ENCODE results near the gene PAPOLB.

- PRO-cap = no peak
These were observed 675.3 kb upstream of the FOXK1 start for GRCh38 chr7:4006665-4007290.

- PRO-cap = no peak
These were observed 548.0 kb upstream of the FOXK1 start for GRCh38 chr7:4134016-4134498.

DNA sequence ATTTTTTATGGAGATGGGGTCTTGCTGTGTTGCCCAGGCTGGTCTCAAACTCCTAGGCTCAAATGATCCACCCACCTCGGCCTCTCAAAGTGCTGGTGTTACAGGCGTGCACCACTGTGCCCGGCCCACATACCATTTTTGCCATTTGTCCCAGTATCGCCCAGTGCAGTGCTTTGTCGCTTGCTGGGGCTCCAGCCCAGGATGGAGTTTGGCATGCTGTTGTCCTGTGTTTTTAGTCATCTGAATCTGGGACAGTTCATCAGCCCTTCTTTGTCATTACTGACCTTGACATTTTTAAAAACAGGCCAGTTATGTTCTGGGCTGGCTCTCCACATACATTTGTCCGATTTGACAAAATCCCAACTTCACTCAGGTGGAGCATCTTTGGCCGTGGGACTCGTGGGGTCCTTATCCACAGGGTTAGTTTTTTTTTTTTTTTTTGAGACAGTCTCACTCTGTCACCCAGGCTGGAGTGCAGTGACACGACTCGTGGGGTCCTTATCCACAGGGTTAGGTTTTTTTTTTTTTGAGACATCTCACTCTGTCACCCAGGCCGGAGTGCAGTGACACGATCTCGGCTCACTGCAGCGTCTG is 16.9 kb downstream of the FOXK1 start:
- PRO-cap = no peak

- PRO-cap = no peak
These were observed 29.2 kb downstream of the FOXK1 start for GRCh38 chr7:4711210-4711706.

- PRO-cap = no peak
These were observed 30.6 kb downstream of the FOXK1 start for GRCh38 chr7:4712633-4713127.

GRCh38 chr7:4726038-4726457 is 44.0 kb downstream of the FOXK1 start:
- PRO-cap = no peak

DNA sequence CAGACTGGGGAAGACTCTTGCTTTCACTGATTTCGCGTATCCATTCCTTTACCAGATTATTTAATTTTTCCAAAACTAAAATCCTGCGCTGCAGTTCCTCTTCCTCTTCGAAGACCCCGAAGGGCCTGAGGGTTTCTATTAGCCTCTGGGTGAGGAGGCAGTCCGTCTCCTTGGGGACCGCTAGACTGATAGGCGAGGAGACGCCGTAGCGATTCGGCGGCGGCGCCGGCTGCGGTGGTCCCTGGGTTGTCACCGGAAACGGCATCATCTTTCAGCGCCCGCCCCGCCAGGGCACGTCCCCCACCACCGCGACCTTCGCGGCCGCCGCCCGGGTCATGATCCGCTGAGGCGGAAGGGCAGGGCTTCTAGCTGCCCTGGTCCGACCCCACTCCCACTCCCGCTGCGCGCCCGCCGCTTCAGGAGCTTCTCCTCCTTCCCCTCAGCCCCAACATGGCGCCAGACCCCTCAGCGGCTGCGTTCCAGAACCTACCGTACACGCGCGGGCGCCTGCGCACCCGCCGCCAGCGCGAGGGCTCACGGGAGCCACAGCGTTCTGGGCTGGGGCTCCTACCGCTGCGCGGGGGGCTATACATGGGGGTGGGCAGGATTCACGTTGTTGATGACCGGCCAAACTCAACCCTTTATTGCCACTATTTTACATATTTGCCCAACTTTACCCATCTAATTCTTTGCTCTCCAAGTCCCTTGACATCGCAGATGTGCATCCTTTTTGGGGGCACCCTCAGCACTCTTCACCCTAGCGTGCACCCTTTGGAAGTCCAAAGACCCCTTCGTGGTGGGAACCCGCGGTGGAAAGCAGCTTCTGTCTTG is at the start of gene PAPOLB:
PAPOLB (minus strand) TSS at position 488 of the 831 bp plus-strand sequence.
- PRO-cap = bidirectional peak, plus-strand start at position 306 of the sequence, minus-strand start at position 127 of the sequence

GRCh38 chr7:4882045-4882814 is 1.3 kb downstream of the RADIL start:
- PRO-cap = bidirectional peak, plus-strand start at chr7:4882322, minus-strand start at chr7:4882214; bidirectional peak, plus-strand start at chr7:4882413, minus-strand start at chr7:4882375

- PRO-cap = no peak
These were observed 22.9 kb downstream of the RBAK start for GRCh38 chr7:5068057-5069514.

DNA sequence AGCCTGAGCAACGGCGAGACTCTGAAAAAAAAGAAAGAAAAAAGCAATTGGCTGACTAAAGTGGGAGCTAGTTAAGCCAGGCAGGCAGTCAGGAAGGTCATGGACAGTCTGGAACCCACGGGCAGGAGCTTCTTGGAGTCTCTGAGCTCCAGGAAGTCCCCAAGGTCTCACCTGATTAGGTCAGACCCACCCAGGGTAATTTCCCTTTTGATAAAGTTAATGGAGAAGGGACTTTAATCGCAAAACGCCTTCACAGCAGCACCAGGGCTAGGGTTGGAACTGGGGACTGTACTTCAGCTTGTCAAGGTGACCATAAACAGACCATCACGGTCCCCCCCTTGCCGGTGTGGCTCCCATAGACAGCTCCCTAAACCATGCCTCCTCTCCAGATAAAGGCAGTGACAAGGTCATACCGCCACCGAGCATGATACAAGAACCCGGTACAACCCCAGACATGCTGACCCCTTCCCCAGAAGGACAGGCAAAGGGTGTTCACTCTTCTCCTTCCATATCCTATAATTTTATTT is 6.7 kb downstream of the SLC29A4 start:
- PRO-cap = no peak

DNA sequence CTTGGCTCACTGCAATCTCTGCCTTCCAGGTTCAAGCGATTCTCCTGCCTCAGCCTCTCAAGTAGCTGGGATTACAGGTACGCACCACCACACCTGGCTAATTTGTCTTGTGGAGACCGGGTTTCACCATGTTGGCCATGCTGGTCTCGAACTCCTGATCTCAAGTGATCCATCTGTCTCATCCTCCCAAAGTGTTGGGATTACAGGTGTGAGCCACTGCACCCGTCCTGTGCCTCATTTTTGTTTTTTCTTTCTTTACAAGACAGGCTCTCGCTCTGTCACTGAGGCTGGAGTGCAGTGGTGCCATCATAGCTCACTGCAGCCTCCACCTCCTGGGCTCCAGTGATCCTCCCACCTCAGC is 21.8 kb downstream of the SLC29A4 start:
- PRO-cap = no peak

- PRO-cap = no peak
These were observed 61.0 kb downstream of the TNRC18 start for GRCh38 chr7:5362662-5363085.

DNA sequence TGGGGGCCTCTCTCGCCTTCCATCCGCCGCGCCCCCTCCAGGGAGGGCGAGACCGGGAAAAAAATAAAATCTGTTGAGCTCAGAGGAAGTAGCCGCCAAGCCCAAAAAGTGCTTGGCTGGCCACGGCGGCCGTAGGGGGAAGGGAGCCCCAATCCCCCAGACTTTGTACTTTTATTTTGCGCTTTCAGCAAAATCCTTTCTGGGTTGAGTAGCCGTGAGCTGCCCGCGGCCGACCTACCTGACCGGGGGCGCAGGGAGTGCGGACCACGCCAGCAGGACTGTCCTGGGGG is 1.3 kb upstream of the TNRC18 start:
- PRO-cap = bidirectional peak, plus-strand start at position 237 of the sequence, minus-strand start outside the sequence

DNA sequence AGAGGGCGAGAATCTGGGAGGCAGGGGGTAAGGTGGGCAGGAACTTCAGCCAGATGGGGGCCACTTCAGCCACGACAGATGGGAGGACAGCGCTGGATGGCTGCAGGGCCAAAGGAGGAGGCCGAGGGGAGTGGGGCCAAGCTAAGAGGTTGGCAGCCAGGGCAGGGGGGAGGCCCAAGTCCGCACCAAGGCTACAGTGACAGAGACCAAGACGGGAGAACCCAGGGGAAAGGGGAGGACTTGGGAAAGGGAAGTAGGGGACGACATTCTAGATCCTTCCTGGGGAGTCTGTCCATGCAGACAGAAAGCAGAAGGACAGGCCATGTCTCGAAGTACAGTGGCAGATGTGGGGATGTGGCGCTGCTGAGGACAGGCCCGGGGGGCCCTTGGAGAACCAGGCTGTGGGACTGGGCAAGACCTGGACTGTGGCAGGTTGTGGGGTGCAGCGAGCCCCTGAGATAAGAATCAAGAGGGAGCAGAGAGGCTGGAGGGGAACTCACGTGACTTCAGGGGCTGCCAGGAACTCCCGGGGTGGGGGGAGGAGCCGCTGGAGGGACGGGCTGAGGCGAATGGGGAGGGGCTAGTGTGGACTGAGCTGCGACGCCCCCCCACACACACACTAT is 21.6 kb downstream of the FBXL18 start:
- PRO-cap = no peak

DNA sequence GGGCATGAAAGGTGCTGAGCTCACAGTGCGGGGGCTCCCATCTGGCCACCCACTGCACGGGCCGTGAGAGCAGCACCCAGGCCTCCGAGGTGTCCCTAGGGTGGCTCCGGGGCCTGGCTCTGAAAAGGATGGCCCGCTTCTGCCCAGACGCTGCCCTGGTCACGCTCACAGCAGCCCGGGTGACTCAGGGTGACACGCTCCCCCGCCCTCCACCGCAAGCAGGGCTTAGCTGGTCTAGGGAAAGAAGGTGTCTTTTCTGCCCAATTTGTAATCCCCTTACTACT is 18.5 kb downstream of the FBXL18 start:
- PRO-cap = no peak

DNA sequence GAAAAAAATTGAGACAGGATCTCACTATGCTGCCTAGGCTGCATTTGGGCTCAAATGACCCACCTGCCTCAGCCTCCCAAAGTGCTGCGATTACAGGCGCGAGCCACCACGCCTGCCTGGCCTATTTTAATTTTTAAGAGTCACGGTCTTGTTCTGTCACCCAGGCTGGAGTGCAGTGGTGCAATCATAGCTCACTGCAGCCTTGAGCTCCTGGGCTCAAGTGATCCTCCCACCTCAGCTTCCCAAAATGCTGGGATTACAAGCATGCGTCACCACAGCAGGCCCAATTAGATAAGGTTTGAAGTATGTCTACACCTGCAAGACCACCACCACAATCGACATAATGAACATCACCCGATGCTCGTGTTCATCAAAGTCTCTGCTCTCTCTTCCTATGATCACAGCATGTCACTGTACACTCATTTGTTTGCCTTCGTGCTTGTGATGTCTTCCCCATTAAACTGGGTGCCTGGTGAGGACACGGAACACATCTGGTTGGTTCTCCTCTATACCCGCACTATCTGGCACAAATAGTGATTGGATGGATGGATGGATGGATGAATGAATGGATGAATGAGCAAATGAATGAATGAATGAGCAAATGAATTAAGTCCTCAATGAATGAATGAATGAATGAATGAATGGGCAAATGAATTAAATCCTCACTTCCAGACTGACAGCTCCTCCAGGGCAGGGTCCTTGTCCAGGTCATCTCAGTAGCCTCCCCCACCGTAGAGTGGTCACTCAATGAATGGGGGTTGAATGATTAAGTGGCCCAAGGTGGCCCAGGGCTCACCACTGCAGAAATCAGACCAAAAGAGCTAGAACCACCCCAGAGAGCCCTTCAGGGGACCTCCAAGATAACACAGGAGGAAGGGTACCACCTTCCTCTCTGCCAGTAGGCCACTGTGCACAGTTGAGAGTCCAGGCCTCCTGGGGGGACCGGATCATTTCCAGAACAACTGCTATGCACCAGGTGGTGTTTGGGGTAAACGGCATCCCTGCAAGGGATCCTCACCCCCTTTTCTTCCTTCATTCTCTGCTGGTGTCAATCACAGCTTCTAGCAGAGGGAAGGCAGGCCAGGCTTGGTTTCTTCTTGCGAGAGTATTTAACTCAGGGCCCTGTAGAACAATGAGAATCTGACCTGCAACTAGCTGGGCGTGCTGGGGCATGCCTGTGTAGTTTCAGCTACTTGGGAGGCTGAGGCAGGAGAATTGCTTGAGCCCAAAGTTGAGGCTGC is 4.9 kb downstream of the ACTB start:
- PRO-cap = unidirectional peak, minus-strand start at position 715 of the sequence

DNA sequence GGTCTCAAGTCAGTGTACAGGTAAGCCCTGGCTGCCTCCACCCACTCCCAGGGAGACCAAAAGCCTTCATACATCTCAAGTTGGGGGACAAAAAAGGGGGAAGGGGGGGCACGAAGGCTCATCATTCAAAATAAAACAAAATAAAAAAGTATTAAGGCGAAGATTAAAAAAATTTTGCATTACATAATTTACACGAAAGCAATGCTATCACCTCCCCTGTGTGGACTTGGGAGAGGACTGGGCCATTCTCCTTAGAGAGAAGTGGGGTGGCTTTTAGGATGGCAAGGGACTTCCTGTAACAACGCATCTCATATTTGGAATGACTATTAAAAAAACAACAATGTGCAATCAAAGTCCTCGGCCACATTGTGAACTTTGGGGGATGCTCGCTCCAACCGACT is 3.2 kb downstream of the ACTB start:
- PRO-cap = no peak

DNA sequence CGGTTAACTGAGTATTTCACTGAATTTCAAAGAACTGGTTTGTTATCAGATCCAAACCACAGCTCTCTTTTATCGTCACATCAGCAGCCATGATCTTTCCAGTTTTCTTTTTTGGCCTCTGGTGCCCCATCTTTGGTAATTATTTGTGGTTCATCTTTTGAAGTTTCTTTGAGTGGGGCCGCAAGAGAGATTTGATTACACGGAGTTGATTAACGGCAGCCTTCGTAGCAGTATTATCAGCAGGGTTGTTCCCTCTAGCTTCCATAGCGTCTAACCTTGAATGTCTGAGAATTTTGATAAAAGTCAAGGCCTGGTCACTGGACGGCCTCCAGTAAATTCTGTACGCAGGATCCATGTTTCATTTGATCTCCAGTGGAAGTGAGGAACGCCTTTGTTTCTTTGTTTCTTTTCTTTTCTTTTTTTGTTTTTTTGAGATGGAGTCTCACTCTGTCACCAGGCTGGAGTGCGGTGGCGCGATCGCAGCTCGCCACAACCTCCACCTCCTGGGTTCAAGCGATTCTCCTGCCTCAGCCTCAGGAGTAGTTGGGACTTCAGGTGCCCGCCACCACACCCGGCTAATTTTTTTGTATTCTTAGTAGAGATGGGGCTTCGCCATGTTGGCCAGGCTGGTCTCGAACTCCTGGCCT is 13.9 kb upstream of the FSCN1 start:
- PRO-cap = no peak

DNA sequence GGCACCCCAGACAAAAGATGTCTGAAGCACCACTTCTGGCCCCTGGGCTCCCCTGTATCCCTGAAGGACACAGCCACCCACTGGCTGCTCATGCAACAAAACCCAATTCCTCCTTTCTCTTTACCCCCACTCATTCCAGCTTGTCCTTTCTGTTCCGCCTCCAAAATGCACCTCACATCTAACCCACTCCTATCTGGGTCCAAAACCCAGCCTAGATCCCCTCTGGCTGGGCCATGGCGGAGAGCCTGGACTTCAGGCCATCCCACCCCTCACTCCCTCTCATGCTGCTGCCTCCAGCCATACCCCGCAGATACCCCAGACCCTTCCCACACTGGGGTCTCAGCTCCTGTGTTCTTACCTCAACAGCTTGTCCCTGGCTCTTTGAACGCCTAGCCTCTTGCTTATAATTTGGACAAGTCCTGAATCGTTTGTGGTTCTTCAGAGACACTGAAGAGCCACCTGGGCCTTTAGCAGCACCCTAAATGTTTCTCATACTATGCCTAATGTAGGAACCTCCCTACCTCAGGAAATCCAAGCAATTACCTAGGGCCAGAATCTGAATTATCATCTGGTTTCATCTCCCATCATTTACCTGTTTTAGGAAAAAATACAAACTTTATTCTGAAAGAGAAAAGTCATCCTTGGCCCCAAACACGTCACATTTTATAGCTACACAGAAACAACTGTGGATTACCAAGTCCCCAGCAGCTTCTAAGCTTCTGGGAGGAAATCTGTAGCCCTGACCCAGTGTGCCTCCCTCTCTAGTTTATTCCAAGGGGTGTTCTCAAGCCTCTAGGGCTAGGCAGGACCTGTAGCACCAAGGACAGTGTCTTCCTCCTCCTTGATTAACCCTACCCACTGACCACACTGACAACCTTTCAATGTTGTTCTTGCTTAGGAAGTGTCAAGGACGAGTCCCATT is 88.4 kb downstream of the FSCN1 start:
- PRO-cap = no peak

GRCh38 chr7:5688826-5689683 is 92.4 kb downstream of the RNF216 start:
- PRO-cap = unidirectional peak, plus-strand start at chr7:5689413